Camera-type eye (tissue), 1 donor: Measurements from ENCODE around the genes PGGHG, HRAS and DRD4.

DNA sequence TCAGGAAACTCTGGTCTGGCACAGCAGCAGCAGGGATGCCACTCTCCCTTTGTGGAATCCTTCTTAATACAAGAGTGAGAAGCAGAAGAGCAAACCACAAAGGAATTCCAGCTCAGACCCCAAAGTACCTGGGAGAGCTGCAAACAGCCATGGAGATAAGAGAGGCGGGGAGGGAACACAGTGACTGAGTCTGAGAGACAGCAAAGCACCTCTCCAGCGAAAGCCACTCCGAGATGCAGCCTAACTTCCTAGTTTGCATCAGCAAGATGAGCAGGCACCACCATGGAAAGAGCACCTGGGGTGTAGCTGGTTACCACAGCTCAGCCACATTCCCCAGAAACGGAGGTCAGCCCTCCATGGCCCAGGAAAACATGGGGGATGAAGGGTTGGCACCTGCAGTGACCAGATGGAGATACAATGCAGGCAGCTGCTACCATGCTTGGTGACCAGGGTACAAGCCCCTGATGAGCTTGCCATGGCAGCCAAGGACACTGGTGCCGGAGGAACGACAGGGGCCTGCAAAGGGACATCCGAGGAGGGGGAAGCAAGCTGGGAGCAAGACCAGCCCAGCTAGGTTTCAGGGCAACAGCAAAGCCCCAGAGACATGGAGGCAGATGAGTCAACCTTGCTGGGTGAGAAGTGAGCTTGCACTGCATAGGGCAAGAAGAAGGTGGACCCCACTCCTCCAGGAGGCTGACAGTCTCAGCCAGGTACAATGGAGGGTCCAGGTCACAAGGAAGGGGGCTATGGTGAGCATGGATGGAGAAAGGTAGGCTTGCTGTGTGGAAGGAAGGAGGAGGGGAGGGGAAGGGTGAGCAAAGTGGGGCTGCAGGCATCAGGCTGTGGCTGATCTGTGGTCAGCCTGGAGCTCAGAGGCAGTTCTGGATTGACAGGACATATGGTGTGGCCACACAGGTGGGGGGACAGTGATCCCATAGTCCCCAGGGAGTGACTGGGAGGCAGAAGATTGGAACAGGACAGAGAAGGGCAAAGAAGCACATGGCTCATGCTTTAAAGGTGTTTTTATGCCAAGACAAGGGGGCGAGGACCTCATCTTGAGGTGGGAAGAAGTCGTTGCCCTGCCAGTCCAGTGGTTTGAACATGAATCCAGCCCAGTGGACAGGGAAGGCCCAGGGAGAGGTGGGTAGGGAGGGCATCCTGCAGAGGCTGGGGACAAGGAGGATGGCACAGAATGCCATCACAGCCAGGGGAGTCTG is 3.6 kb downstream of the BET1L start:
- RAMPAGE, long total RNA = no peak

DNA sequence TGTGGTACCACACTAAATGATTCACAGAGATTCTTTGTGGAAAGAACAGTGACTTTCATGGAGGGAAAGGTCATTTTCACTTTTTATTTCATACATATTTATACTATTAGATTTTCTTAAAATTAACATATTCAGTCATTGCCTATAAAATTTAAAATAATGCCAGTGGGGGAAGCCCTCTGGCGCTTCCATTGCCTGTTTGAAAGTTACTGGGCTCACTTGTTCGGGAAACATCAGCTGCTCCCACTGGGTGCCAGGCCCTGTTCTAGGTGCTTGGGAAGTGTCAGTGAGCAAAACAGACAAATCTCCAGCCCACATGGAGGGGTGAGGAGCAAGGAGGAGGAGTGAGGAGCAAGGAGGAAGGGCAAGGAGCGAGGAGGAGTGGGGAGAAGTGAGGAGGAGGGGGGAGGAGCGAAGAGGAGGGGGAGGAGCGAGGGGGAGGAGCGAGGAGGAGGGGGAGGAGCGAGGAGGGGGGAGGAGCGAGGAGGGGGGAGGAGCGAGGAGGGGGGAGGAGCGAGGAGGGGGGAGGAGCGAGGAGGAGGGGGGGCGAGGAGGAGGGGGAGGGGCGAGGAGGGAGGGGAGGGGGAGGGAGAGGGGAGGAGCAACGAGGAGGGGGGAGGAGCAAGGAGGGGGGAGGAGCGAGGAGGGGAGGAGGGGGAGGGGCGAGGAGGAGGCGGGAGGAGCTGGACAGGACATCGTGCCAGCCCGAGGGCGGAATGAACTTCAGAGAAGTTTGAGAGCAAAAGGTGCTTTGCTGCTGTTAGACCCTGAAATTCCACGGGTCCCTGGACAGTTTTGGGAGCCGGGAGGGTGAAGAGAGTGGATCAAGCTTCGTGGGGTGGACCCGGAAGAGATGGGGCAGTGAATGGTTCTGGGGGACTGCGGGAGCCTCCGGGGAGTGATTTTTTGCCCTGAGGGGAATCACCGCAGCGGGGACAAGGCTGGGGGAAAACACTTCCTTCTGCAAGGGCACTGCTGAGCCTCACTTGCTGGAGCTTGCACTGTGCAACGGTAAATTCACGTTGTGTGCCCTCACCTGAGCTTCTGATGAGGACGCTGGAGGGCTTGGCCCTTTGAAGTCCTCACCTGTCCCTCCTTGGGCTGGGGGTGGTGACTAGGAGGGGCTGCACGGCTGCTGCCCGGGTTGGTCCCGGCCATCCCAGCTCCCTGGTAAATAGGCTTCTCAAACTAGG is 10.9 kb upstream of the NLRP6 start:
- RAMPAGE, long total RNA = no peak

DNA sequence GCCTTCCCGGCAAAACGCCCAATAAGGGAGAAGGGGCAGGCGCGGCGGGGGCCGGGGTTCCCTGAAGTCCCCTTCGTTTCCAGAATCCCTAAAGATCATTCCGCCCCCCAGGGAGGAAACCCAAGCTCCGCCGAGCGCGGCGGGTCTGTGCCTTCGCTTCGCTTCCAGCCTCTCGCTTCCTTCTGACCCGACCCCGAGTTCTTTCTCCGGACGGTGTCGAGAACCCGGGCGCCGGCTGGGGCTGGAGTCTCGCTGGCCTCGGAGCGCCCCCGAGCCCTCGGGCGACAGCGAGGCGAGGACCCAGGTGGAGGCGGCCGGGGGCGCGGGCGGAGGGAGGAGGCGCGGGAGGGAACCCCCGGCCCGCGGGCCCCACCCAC is 430 bp upstream of the PGGHG start:
- RAMPAGE, long total RNA = no peak

GRCh38 chr11:288885-289318 is at the start of gene PGGHG:
Gene PGGHG, plus strand, starts transcription at chr11:289126.
- RAMPAGE, long total RNA = no peak

- RAMPAGE, long total RNA = no peak
Observed at GRCh38 chr11:289319-290456, 762 bp downstream of the PGGHG start.

GRCh38 chr11:324131-324754 is 3.6 kb upstream of the IFITM3 start:
- RAMPAGE, long total RNA = no peak

DNA sequence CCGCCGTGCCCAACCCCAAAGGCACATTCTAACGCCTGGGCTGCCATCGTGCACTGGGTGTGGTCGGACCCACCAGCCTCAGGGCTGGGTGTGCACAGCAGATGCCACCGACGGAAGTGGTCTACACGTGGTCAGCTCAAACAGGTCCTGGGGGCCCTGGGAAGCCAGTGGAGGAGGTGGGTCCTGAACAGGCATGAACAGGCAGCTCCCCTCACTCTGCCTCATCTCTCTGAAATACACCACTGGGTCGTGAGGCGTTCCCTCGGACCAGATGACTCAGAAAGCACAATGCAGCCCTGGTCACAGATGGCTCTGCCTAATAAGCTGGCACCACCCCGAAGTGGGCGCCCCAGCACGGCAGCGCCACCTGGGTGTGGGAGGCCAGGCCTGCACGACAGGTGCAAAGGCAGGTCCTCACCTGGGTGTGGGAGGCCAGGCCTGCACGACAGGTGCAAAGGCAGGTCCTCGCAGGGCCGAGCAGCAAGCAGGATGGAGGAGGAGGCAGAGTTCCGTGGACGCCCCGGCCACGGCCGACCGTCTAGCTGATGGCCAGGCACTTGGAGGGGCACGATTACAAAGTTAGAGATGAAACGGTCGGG is 4.9 kb upstream of the B4GALNT4 start:
- RAMPAGE, long total RNA = no peak

- RAMPAGE, long total RNA = no peak
Observed at GRCh38 chr11:392901-393700, 908 bp upstream of the PKP3 start.

DNA sequence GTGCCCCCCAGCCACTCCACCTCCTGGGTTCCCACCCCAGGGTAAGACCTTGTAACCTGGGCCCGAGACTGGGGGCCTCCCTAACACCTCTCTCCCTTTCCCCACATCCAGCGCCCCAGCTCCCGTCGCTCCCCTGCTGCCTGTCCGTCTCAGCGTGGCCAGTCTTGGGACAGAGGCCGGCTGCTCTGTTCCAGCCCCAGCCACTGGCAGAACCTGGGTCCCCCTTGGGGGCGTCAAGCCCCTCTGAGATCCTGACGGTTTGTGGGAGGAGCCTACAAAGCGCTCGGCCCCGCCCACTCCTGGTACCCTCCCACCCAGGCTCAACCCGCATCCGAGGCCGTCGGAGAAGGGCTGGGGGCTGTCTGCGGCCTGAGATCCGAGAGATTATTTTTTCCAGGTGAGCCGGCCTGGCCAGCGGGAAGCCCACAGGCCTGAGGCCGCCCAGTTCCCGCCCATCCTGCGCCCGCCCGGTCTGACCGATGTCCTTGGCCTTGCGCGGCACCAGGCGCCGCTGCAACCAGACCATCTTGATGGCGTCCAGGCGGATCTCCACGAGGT is 5.3 kb upstream of the SIGIRR start:
- RAMPAGE, long total RNA = no peak

DNA sequence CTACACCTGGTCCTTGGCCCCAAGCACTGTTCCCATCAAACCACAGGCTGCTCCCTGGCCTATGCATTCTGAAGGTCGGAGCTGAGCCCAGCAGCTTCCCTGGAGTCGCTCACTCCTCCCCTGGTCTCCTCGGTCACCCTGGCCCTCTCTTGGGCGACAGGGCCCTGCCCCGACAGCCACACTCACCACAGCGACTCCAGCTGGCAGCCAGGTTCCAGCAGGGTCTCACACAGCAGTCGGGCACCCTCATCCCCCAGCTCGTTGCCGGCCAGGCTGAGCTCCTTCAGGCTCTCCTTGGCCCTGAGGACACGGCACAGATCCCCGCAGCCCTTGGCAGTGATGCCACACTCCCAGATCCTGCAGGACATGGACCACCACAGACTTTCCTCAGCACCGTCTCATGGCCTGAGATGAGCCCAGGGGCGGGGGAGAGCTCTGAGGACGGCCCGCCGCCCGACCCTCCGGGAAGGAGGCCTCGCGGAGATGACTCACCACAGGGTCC is 8.7 kb downstream of the RNH1 start:
- RAMPAGE, long total RNA = no peak

GRCh38 chr11:498907-499770 is 7.9 kb downstream of the RNH1 start:
- RAMPAGE, long total RNA = no peak

- RAMPAGE, long total RNA = no peak
Observed at GRCh38 chr11:535159-536095, at the start of gene HRAS. Gene HRAS, minus strand, starts transcription at chr11:535576.

DNA sequence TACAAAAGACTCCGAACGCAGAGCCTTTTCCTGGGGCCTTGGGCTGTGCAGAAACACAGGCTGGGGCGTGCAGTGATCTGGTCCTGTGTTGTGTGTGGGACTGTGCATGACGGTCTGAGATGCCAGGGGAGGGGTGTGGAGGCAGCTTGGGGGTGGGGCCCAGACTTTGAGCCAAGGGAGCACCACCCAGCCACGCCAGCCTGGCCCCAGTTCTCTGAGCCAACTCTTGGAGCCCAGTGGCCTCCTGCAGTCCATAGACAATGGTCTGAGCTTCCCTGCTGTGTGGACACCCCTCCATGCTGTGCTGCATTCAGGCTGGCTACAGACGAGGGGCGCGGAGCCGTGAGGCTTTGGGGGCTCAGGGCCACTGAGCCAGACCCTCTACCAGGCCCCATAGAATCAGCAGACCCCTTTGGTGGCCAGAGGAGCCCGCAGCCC is 6.8 kb downstream of the LRRC56 start:
- RAMPAGE, long total RNA = no peak

DNA sequence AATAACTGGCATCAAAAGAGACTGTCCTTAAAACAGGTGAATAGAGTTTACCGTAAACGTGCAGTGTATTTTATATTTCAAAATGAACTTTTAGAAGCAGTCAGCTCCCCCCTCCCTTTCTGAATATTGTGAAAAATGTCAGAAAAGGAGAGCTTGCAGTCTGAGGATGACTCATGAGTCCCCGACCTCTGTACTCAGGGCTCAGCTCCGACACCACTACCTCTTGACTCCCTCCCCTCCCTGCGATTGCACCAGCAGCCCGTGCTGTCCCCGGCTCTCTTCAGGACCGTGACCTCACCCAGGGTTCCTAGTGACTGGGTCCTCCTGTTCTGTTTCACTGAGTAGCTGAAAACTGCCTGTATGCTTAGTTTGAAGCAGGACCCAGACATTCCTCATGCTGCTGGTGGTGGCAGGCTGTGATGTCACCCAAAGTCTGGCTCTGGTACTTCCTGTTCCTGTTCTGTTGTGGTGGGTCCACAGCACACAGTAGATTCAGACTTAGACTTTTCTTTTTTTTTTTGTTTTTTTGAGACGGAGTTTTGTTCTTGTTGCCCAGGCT is 11.7 kb downstream of the PHRF1 start:
- RAMPAGE, long total RNA = no peak

DNA sequence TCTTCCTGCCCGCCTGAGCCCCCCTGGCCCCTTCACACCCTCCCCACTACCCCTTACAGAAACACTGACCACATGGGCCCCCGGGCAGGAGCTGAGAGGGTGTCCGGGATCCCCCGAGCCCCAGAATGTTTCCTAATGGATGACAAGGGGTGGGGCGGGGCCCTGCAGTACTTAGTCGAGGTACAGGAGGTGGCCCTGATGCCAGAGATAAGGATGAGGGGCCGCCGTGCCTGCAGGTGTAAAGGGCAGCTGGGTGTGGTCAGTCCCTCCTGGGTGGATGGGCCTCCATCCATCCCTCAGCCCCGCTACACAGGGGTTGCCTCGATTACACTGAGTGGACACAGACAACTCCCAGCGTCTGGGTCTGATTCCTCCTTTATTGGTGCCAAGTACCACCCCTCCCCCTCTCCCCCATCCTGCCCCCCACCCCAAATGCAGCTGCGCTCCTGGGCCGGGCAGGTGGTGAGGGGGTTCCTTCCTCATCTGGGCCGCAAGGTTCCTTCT is 977 bp downstream of the SCT start:
- RAMPAGE, long total RNA = no peak

GRCh38 chr11:636623-637408 is at the start of gene DRD4:
Gene DRD4, plus strand, starts transcription at chr11:637269.
- RAMPAGE, long total RNA = no peak

GRCh38 chr11:639976-640678 is 3.1 kb downstream of the DRD4 start:
- RAMPAGE, long total RNA = no peak

DNA sequence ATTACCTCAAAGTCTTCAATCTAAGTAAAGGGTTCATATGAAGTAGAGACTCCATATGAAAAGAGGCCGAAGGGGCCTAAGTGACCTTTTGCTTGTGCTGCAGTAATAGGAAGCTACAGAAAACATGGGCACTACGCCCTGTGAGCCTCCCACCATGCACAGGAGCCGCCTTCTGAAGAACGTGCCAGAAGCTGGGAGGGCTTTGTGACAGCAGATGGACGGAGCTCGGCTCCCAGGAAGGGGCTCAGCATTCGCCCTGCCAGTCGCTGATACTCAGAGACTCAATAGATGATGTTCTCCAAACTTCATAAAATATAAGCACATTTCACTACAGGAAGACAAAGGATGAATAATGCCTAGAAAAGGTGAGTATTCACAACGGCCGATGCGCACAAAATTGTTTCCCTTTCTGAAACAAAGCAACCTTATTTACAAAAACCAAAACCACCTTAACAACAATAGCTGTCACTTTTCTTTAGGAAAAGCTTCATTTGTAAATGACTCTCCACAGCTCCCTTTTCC is 21.1 kb downstream of the DEAF1 start:
- RAMPAGE, long total RNA = no peak

DNA sequence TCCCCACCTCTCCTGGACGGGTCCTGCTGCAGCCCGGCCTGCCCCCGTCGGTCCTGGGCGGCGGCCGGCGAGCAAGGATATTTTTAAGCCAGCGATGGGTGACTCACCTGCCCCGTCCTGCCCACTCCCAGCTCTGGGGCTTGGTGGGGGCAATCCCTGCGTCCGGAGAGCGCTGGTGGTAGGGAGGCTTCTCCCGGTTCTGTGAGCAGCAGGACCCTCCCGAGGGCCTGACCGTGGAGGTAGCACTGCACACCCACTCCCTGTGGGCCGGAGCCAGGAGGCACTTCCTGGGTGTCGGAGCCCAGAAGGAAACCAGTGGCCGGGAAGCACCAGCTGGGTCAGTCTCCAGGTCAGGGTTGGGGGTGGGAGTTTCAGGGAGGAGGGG is 426 bp downstream of the EPS8L2 start:
- RAMPAGE, long total RNA = no peak

- RAMPAGE, long total RNA = no peak
Observed at GRCh38 chr11:712693-713196, 6.7 kb downstream of the EPS8L2 start.